Smooth muscle cell (in vitro differentiated cells): ENCODE measurements around the genes WDR62, ZNF382 and ZNF850.

GRCh38 chr19:35898218-35898582 is 4.1 kb upstream of the HCST start:
- RAMPAGE, long total RNA = no peak

DNA sequence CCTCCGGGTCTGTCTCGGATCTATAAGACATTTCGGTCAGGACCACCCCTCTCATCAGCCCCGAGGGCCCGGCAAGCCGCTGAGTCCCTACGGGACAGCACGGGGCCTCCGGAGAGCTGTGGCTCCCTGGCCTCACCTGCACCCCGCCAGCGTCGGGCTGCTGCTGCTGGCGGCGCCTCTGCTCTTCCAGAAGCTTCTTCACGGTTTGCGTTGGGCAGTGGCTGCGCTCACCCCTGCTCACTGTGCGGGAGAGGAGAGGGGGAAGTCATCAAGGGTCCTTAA is 3.8 kb upstream of the HCST start:
- RAMPAGE, long total RNA = no peak

DNA sequence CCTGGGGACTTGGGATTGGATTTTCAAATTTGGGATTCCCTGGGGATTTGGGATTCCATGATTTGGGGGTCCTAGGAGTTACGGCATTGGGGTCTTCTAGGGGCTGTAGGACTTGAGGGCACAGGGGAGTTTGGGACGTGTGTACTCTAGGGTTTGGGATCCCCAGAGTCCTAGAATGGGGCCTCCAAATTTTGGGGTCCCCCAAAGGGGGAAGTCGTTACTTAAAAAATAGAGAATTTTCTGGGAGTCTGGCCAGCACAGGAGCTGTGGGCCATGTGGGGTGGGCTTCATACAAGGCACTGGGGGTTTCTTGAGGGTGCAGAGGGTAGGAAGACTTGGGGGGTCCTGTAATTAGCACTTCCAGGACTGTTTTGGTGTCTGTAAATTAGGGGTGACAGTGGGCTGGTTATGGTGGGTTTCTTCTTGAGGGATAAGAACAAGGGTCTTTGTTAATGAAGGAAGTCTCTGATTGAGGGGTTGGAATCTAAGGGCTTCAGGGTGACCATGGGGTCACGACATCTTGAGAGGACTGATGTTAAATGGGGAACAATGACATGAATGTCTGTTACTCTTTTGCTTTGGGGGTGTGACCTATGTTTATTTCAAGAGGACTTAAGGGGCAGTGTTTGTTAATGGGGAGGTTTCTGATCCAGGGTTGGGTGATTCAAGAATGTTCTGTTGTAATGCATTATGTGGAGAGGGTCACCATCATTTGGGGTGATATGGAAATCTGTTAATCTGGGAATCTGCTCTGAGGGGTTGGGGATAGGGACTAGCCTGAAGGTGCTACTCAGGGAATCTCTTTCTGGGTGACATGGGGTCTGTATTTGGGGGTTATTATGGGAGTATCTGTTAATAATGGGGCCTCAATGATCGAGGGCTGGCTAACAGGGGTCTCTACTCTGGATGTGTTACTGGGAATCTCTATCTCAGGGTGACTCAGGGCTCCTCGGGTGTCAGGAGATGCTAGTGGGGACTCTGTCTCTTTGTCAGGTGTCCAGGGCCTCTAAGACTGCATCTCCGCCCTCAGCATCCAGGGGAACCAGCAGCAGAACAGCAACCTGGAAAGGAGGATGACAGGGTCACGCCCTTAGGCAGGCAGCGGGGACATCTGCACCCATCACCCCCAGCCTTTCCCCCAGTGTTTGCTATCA is 1.5 kb upstream of the ALKBH6 start:
- RAMPAGE, long total RNA = no peak

DNA sequence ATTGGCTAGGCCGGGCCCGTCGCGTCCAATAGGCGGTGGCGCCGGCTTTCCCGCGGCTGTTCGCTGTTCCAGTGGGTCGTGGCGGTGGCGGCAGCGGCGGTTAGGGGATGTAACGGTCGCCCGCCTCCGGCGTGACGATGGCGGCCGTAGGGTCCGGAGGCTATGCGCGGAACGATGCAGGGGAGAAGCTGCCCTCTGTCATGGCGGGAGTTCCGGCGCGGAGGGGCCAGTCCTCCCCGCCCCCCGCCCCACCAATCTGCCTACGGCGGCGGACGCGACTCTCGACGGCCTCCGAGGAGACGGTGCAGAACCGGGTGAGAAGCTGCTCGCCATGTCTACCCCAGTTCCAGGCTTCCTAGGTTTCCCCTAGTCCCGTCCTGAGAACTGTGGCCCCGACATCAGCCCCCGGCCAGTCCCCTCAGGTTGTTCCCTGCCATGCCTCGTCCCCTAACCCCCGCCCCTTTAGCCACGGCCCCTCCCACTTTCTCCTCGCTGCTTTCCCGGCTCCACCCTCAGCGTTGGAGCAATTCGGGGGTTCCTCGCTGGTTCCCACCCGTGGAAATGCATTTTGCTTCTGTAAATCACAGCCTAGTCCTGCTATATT is at the start of gene WDR62:
Gene WDR62 (plus strand): TSS at position 63 of the 604 bp plus-strand sequence.
- RAMPAGE, long total RNA = no peak

GRCh38 chr19:36119985-36121119 is 5.1 kb downstream of the TBCB start:
- RAMPAGE, long total RNA = no peak

DNA sequence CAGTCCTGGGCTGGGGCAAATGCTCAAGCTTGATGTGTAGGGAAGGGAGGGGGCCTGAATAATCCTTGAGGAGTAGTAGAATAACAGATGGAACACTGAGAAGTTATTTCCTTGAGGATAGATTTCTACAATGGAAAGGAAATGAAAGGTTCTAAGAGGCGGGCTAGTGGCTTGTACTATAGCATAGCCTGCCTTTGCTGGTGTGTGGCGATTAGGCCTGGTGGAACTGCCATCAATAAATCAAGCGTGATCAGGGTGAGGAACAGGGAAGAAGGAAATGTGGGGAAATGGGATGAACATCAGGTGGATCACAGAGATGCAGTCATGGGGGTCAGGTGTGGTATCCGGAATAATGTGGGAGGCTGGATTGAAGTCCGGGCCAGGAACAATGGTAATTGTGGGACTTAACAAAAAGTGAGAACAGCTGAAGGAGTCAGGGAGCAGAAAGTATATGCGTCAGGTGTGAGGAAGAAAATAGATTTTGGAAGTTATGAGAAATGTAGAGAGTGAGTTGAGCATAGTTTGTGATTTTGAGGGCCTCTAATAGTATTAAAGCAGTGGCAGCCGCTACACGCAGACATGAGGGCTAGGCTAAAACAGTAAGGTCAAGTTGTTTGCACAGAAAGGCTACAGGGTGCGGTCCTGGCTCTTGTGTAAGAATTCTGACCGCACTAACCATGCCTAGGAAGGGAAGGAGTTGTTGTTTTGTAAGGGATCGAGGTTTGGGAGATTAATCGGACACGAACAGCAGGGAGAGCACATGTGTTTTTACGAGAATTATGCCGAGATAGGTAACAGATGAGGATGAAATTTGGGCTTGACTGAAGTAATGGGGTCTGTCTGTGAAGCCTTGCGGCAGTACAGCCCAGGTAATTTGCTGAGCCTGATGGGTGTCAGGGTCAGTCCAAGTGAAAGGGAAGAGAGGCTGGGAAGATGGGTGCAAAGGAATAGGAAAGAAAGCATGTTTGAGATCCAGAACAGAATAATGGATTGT is 5.0 kb upstream of the COX7A1 start:
- RAMPAGE, long total RNA = no peak

- RAMPAGE, long total RNA = no peak
Observed at GRCh38 chr19:36215924-36216597, 1.2 kb downstream of the ZNF146 start.

DNA sequence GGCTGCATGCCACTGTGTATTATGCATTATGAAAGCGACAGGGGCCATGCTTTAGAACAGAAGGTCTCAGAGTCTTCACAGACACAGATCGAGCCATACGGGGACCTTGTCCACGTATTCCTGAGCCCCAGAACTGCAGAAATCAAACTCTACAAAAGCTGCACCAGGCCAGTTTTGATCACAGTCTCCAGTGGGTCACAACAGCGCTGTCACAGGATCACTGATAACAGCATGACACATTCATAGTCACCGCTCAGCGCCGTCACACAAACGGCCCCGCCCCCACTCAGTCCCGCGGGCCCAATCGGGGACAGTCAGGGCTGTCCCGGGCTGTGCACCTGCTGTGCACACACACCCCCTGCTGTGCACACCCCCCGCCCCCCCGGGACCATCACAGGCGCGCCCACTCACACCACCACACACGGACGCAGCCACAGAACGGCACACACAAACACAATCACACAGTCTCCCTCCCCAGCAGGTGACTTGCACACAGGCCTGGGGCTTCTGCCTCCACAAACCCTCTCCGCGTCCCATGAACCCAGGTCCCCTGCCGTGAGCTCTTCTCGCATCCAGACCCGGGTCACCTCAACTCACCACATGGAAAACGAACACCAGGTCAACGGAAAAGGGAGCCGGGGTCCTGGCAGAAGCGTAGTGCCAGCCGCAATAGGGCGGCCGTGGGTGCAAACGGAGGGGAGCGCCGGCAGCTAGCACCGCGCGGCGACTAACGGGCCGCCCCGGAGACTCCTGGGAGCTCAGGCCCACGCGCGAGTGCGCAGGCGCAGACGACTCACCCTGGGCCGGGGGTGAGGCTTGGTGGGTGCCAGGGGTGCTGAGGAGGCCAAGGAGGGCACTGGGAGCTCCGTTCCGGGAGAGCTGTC is at the start of gene ZNF382:
Gene ZNF382 (plus strand): TSS at position 785 of the 884 bp plus-strand sequence.
- RAMPAGE, long total RNA = no peak

GRCh38 chr19:36719062-36719963 is 31.9 kb downstream of the ZNF567 start:
- RAMPAGE, long total RNA = no peak

GRCh38 chr19:36772238-36773439 is at the start of gene ZNF850:
ZNF850 (minus strand) TSS chr19:36772807.
- RAMPAGE, long total RNA = start-site peak on the minus strand at chr19:36772772-36772805, 96 and 62 reads in 2 replicates

DNA sequence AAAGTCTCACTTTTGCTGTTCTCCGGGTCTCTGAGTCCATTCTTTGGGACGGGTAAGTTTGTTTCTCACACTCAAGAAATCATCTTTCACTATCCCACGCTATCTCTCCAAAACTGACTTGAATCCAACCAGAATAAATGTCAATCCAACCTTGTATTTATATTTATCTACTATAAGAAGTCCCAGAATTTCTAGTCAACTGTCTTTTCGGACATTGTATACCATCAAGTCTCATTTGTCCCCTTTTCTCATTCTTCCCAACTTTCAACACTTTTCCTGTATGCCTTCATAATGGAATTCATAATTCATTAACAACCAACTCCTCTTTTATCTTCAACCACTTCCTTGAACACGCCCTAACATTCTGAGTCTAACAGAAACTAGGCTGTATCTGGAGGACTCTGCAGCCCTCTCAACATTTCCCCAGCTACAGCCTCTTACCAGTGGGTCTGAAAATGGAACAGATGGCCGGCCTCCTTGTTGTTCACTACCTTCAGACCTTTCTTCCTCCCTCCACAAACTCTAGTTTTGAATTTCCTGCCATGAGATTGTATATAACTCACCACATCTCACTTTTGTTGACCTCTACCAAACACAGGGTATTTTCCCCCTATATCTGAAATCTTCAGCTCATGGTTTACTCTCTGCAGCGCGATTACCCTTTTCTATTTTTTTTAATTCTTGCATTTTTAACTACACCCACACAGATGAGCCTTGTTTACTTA is 1.1 kb downstream of the ZNF790 start:
- RAMPAGE, long total RNA = no peak

DNA sequence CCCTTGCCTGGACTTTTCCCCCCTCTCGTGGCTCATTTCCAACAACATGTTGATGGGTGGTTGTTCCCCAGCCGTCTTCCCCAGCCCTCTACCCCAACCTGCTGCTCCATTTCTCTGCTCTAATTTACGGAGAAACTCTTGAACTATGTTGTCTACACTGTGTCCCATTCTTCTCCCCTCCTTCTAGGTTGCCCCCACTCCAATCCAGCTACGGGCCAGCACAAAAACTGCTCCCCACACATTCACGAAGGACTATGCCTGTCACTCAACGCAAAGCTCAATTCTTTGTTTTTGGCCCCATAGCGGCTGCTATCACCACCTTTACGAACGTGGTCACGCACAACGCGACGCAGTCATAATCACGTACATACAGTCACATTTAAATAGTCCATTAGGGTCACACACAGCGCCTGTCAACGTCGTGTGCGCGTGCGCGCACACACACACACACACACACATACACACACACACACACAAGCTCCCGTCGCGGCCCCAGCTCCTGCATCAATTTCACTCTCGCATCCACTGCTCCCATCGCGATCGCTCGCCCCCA is 440 bp downstream of the ZNF790 start:
- RAMPAGE, long total RNA = no peak

DNA sequence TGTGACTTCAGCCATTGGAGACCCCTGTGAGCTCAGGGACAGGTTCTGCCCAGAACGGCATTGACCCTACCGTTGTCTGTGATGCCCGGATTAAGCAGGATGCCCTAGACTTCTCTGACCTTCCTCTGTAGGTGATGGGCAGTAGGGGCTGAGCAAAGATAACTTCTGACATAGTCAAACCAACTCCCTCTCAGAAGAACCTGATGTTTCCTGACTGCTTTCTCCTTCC is 835 bp downstream of the ZNF345 start:
- RAMPAGE, long total RNA = no peak

- RAMPAGE, long total RNA = no peak
Observed at GRCh38 chr19:37303662-37304122, 30.8 kb upstream of the ZNF875 start.

GRCh38 chr19:37771314-37771979 is 7.9 kb downstream of the ZNF573 start:
- RAMPAGE, long total RNA = no peak

GRCh38 chr19:37934056-37934541 is 27.1 kb downstream of the SIPA1L3 start:
- RAMPAGE, long total RNA = no peak

- RAMPAGE, long total RNA = no peak
Observed at GRCh38 chr19:38023142-38023966, 116.3 kb downstream of the SIPA1L3 start.

DNA sequence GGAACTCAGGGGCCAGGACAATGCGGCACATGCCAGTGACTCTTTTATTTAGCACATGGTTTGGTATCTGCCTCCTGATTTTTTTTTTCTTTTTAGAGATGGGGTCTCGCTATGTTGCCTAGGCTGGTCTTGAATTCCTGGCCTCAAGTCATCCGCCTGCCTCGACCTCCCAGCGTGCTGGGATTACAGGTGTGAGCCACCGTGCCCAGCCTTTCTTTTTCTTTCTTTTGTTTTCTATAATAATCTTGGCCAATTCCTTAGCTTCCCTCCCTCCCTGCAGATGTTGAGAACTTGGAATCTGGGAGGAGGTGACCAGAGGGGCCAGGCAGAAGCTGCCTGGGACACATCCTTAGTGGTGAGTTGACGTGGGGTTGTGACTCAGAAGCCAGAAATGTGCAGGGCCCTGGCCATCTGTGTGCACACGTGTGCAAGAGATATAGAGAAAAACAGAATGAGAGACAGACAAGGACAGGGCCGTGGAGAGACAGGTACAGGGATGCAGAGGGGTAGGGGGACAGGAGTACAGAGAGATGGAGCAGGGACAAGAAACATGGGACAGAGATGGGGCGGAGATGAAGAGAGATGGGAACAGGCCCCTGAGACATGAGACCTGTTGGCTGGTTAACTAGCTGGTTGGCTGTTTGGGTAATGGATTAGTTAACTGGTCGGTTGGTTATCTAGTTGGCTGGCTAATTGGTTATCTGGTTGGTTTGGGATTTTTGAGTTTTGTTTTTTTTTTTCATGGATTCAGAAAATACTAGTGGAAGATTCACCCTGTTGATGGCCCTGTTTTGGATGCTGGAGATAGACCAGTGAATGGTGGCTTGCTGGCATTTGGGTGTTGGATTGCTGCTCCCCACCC is 154.4 kb downstream of the SIPA1L3 start:
- RAMPAGE, long total RNA = no peak

GRCh38 chr19:38079998-38080413 is 144.0 kb downstream of the DPF1 start:
- RAMPAGE, long total RNA = no peak

GRCh38 chr19:38109355-38110665 is 114.2 kb downstream of the DPF1 start:
- RAMPAGE, long total RNA = no peak